Mammary microvascular endothelial cell (primary cell): ENCODE measurements around the genes RGS2 and DENND1B.

GRCh38 chr1:185561670-185562186, 172.5 kb upstream of the HMCN1 start:
- RAMPAGE, long total RNA: no peak

GRCh38 chr1:185719220-185719829, 14.9 kb upstream of the HMCN1 start:
- RAMPAGE, long total RNA: no peak

- RAMPAGE, long total RNA: no peak
Observed at GRCh38 chr1:185734770-185735348, 668 bp downstream of the HMCN1 start.

DNA sequence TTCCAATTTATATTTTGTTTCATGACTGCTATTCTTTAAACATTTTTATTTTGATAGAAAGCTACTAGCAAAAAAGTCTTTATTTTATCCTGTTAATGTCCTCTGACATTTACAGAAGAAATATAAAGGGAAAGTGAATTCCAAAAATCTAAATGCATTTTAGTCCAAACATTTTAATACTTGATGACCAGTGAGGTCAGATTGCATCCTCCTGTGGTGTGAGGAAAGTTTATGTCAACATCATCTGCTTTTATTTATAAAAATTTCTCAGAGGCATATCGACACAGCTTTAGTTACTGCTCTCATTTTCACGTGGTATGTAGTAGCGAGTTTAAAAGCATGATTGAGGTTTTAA, 234.7 kb downstream of the HMCN1 start:
- RAMPAGE, long total RNA: no peak

GRCh38 chr1:187072066-187072999, 243.6 kb downstream of the PLA2G4A start:
- RAMPAGE, long total RNA: no peak

- RAMPAGE, long total RNA: no peak
Observed at GRCh38 chr1:188272071-188272568, 1443.4 kb downstream of the PLA2G4A start.

GRCh38 chr1:188757570-188758376, 1719.9 kb downstream of the BRINP3 start:
- RAMPAGE, long total RNA: no peak

- RAMPAGE, long total RNA: no peak
Observed at GRCh38 chr1:190474261-190475014, 3.2 kb downstream of the BRINP3 start.

DNA sequence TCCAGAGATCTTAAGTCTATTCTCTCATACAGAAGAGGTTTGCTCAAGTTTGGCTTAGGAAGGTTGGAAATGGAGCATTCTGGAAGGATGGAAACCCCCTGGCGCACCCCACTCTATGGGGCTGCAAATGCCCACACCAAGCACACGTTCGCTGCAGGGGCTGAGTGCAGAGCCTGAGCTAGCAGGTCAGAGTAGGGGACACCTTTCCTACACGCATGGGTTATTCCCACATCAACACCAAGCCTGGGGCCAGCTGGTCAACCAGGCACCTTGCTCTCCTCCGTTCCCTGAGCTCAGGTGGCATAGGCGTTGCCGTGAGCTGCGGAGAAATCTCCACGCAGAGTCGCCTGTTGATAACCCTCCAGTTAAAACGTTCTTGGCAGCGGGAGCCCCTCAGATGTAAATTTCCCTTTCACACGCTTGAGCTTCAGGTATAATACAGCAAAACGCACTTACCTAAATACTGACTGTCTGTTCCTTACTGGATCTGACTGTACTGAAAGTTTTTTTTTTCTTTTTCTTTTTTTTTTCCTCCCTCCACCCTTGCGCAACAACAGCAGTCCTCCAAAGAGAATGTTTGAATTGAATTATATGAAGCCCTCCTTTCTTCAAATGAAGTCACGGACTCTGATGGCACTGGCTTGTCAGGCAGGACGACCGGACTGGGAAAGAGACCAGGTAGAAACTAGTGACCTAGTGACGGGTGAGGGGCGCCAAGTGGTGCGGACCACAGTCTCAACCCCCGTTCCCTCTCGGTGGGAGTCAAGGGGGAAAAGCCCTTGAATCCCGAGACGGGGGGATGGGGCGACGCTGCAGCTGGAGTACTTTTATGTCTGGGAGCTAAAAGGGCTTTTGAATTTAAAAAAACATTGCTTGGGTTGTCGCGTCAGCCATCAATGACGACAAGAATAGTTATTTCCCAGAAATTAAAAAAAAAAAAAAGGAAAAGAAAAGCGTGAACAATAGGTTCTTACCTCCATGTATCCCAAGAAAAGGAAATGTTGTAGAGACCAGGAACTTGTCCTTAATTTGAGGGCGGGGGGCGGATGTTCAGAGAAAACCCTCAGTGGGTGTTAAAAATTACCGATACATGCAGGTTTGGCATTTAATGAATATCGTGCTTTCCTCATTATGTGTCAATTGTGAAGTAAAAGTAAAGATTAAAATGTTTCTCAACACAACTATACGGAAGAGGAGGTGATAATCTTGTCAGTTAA, 1.9 kb downstream of the BRINP3 start:
- RAMPAGE, long total RNA: no peak

DNA sequence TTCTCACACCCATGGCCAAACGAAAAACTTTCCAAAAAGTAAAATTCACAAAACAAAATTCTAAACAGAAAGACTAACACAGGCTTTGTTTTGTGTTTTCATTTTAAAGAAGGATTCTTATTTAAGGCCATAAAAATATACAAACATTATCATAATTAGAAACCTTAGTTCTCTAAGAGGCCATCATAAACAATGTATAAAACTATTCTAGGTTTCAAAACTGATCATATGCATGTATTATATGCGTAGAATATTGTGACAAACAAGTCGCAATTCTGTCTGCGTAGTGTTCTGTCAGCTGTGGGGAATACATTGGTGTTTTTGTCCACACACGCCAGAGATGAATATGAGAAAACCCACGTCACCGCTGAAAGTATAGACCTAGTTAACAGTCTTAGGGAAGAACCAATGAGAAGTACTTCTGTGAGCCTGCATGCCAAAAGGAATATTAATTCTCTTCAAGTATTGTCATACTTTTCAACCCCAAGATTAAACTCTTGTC, 55.5 kb upstream of the RGS1 start:
- RAMPAGE, long total RNA: no peak

DNA sequence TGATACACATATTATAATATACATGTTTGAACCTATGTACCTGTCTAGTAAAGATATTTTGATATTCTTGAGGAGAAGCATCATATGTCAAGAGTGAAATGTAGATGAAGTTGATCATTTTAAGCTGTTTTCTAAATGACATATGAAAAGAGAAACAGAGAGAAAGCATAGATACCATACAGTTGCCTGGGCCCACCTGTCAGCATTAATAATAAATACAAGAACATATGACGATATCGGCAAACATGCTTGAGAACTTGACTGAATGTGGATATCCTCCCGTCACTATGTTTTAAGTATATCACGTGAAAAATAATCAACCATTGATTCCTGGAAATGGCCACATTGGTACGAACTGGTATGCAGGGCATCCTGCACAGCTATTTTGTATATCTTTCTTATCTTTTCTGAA, 23.0 kb upstream of the RGS1 start:
- RAMPAGE, long total RNA: no peak

DNA sequence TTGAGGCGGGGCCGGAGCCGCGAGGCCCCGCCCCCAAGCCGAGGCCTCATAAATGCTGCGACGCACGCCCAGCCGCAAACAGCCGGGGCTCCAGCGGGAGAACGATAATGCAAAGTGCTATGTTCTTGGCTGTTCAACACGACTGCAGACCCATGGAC, at the start of gene RGS2:
TSS of gene RGS2 (plus strand) at position 75 of the 158 bp plus-strand sequence.
- RAMPAGE, long total RNA: no peak

GRCh38 chr1:192809858-192810821, 1.3 kb downstream of the RGS2 start:
- RAMPAGE, long total RNA: no peak

DNA sequence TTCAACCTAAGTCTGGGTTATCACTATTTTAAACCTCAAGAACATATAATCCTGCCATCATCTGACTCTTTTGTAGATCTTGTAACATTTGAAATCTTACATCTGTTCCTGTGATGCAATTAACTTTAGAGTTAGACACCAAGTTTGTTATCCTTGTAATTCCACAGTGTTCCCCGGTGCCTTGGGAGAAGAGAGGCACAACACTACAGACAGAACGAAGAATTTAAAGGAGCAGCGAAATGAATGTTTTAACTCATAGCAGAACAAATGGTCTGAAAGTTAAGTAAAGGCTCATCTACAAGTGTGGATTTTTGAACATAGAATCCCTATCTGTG, 116.0 kb downstream of the UCHL5 start:
- RAMPAGE, long total RNA: no peak

- RAMPAGE, long total RNA: no peak
Observed at GRCh38 chr1:193219111-193219887, 32.9 kb upstream of the B3GALT2 start.

GRCh38 chr1:193313298-193313844, 127.0 kb upstream of the B3GALT2 start:
- RAMPAGE, long total RNA: no peak

- RAMPAGE, long total RNA: no peak
Observed at GRCh38 chr1:197066316-197066627, 788 bp downstream of the F13B start.

DNA sequence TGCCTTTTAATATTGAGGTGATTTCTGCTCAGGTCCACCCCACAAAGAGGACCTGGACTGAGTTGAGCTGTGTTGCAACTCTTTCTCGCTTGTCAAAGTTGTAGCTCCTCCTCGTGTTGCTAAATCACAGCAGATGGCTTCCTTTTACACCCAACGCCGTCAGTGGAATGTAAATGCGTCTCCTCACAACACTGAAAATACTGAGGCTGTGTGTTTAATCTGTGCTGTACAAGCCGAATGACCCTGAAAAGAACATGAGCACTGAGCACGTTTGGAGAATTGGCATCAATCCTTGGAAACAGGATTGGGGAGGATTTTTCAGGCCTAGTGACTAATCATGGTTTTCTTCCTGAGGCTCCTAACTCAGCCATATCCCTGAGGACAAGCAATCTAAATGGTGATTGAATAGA, 196.0 kb downstream of the CRB1 start:
- RAMPAGE, long total RNA: no peak

- RAMPAGE, long total RNA: no peak
Observed at GRCh38 chr1:197774481-197775099, 690 bp downstream of the DENND1B start.

- RAMPAGE, long total RNA: no peak
Observed at GRCh38 chr1:197775100-197776177, at the start of gene DENND1B. Gene DENND1B (minus strand): TSS chr1:197775480.